Temporal lobe (tissue), 2 donors: ENCODE measurements around a stretch of chr16.

- RAMPAGE, long total RNA, result no peak
These were observed 8.4 kb downstream of the CMIP start for GRCh38 chr16:81452958-81453460.

DNA sequence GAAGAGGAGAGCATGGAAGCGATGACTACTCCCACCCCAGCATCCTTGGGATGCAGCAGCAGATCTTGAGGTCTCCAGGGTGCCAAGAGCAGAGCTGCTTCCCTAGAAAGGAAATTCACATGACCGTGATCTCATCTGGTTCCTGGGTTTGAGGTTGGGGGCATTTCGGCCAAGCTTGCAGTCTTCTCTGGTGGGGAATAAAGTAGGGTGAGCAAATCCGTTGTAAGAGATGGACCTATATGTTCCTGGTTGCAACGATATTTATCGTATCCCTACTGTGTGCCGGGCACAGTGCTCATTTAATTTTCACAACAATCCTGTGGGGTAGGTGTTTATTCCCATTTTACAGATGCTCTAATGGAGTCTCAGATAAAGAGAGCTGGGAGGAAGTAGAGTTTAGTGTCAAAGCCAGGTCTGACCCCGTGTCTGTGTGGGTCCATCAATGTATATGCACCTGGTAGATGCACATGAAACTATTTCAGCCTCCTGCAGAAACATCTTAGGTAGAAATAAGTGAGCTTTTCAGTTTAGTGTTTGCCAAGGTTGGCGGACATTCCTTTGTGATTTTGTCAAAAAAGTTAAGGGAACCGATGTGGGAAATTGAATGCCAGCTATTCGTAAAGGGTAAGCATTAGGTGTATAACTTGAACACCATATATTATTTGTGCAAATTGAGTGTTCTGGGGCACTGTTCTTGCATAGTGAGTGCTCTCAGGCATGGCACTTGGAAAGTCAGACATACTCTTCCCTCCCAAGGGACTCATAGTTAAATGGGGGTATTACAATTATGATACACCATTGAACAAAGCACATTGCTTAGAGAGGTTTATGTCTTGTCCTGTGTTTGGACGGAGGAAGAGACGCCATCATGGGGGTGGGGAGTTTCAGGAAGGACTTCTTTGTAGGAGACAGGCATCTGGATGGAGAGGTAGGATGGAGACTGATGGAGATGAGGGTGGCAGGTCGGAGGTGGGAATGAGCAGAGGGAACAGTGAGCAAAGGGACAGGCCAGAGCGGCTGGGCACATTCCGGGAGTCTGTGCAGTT lies 9.7 kb downstream of the CMIP start:
- RAMPAGE, long total RNA, result no peak

GRCh38 chr16:81478676-81479372 lies 34.2 kb downstream of the CMIP start:
- RAMPAGE, long total RNA, result no peak

DNA sequence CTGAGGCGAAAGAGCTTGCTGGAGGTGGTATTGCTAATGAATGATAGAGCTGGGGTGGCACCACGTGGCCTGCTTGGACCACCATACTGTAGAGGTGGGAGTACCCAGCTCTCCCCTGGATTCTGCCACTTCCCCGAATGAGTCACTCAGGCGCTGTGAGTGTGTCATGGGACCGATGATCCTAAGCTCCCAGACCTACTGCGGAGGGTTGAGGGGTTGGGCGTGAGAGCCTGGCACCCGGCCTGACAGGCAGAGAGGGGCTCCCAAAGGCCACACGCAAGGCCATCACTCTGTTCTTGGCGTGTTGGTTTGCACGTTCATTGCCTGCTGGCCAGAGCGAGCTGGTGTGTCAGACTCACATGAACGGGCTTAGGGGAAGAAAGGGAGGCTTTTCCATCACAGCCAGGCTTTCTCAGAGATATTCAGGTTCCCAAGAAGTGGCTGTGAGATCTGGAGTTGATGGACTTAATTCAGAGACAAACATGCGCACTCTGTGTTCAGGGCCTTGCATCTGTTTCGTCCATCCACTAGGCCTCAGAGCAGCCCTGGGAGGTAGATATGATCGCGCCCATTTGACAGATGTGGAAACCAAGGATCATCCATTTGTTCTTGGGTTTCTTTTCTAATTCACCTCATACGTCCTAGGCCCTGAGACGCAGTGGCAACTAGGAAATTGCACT lies 41.3 kb downstream of the CMIP start:
- RAMPAGE, long total RNA, result no peak

DNA sequence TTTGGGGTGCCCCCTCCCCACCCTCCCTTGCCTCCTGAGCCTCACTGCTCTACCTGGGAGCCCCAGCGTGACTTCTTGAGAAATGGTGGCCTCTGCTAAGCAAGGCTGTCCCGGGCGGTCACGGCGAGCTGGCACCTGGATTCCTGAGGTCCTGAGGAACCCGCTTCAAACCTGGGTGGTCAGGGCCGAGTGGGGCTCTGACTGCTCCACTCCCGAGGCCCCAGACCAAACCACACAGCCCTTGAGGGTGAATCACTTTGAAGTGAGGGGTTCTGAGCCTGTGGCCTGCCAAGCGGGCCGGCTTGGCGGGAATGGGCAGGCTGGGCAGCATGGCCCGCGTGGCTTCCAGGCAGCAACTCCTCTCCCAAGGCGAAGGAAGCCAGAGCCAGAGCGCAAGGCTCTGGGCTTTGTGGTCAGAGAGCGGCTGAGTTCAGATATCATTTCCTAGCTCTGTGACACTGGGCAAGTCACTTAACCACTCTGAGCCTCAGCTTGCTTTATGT lies 42.6 kb downstream of the CMIP start:
- RAMPAGE, long total RNA, result no peak

DNA sequence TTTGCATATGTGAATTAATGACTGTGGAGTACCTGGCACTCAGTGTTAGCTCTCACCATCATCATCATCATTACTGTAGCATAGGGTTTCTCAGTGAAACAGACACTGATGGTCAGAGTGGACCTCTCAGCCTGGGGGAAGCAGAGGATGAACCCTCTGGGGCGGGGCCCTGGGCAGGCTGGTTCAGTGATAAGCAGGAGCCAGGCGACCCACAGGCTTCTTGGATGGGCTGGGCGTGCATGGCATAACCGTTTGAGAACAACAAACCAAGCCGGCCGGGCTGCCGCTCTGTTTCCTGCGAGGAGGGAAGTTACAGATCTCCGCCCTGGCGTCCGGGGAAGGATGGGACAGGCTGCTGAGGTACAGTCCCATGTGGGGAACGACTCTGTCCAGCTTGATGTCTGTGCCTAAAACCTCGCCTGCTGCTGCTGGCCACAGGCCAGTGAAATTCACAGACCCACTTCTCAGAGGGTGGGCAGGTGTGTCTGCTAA lies 50.6 kb downstream of the CMIP start:
- RAMPAGE, long total RNA, result no peak

DNA sequence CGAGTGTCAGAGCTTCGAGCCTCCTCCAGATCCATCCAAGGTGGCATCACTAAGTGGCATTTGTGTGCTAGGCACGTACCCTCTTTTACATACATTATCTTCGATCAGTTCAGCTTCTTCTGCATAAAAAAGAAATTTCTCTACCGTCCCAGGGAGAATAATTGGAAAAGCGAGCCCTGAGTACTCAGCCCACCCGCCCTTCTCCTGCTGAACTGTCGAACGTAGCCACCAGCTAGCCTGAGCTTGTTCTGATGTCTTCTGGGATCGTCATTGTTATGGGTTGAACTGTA lies 86.1 kb downstream of the CMIP start:
- RAMPAGE, long total RNA, result no peak

DNA sequence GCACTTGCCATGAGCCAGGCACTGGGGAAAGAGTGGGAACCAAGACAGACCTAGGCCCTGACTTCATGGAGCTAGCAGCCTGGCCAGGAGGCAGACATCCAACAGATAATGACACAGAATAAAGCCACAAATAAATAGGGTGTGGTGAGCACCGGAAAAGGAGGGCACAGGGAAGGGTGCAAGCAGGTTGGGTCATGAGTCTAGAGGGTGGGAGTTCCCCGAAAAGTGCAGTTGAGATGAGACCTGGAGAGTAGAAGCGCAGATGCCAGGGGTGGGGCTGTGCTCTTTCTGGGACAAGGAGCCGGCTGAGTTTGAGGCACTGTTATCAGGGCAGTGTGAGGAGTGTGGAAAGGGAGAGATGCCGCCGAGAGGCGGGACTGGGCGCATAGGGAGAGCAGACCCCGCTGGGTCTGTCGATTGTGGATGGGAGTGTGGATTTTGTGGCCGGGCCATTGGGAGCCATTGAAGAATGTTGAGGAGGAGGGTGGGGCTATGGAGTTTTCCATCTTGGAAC lies 162.1 kb downstream of the CMIP start:
- RAMPAGE, long total RNA, result no peak

DNA sequence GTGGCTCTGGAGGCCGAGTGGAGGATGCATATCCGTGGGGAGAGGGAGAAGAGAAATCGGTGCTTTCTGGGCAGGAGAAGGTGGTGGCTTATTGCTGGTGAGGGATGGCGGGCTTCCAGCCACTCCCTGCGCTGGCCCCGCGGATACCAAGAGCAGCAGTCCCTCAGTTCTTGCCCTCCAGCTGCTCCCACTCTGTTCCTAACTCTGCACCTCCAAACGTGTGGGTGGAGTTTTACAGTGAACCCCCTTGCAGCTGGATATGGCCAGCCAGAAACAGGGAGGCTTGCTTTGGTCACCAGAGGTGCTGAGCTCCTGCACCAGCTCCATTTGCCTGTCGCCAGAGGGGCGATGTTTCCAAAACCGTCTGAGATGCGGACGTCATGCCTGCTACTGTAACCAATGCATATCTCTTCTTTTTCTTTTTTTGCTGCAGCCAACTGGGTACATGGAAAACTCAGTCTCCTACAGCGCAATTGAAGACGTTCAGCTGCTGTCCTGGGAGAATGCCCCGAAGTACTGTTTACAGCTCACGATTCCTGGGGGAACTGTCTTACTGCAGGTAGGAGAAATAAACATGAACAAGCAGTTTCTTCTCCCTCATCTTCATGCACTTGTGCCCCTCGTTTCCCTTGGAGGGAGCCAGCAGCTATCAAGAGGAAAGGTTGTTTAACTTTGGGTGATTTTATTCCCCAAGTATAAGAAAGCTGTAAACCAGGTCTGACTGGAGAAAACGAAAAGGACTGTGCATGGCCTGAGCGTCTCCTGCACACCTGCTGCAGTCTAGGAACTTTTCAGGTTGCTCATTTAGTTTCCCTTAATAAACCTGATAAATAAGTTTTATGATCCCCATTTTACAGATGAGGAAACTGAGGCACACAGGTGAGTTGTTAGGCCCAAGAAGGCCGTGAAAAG lies 162.8 kb downstream of the CMIP start:
- RAMPAGE, long total RNA, result no peak

GRCh38 chr16:81610054-81610960 lies 165.7 kb downstream of the CMIP start:
- RAMPAGE, long total RNA, result no peak

GRCh38 chr16:81638423-81639033 lies 140.6 kb upstream of the PLCG2 start:
- RAMPAGE, long total RNA, result no peak

GRCh38 chr16:81645064-81645910 lies 133.8 kb upstream of the PLCG2 start:
- RAMPAGE, long total RNA, result no peak

DNA sequence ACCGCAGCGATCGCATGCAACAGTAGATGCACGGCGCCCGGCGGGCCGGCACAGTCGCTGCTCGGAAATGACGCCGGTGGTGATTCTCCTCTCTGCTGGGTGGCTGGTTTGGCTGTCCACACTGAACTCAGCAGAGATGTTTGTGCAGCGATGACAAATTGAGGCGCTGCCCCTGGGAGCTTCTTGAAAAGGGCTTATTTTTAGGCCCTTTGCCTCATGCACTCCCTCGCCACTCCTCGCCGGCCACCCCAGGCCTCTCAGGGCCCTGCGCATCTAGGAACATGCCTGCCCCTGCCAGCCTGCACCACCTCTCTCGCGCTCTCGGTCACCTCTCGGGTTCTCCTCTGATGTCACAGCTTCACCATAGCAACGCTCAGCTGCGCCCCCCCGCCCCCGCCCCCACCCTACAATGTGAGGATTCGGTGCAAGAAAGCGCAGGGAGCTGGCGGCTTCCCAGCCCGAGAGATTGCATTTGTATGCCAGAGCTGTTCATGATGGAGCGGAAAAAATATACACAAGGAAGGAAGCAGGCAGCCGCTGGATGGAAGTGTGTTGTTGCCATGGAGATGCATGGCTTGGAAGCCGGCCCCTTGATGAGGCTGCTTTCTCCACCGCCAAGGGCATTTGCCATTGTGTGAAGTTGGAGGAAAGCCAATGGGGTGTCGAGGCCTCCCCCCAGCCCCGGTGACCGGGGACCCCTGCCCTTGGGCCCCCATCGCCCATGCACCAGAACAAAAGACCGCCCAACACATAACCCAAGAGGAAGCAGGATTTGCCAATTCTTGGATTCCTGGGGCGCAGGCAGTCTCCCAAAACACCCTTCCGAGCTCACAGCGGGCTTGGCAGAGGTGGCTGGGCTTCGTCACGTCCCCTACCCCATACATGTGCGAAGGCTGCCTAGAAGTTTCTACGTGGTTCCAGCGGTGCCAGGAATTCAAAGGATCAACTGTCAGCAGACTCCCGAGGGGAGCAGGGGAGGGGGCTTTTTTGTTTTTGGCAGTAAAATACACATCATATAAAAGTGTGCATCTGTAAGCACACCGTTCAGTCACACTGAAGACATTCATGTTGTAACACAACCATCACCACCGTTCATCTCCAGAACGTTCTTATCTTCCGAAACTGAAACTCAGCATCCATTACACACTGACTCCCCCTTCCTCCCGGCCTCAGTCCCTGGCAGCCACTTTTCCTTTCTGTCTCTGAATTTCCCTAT lies 81.1 kb upstream of the PLCG2 start:
- RAMPAGE, long total RNA, result no peak

DNA sequence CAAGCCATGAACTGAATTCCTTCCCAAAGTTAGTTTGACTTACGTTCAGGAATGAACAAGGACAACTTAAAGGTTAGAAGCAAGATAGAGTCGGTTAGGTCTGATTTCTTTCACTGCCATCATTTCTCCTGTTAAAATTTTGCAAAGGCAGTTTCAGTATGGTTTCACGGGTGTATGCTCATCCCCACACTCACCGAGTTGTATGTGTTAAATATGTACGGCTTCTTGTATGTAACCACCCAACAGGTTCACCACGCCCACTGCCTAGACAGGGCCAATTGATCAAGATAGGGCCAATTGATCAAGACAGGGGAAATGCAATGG lies 62.7 kb upstream of the PLCG2 start:
- RAMPAGE, long total RNA, result no peak

DNA sequence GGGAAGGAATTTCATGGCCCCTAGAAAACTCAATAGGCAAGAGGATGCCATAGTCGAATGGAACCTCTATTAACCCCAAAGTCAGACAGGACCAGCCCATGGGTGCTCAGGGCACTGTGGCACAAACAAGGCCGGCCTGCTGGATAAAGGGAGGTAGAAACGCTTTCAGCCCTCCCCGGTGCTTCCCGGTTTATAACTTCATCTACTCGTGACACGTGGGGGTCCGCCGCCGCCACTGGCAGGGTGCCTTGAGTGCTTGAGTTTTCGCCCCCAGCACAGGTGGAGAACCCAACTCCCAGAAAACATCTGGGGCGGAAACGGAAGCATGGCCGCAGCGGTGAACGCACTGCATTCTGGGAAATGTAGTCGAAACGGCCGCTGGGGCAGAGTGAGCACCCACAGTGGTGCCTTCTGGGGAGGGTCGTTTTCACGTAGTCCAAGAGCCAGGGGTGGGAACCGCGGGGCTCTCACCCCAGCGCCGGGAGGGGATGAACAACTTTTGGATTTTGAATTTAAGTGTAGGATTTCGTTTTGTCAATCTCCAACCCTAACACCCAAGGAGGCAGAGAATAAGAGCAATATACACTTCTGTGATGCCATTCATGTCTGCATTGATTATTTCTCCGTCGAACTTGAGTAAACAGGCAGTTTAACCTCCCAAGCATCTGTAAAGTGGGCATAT lies 32.9 kb upstream of the PLCG2 start:
- RAMPAGE, long total RNA, result no peak

GRCh38 chr16:82628712-82629349 lies 2.1 kb downstream of the CDH13 start:
- RAMPAGE, long total RNA, result no peak

- RAMPAGE, long total RNA, result no peak
These were observed 157.3 kb downstream of the CDH13 start for GRCh38 chr16:82783788-82784661.

DNA sequence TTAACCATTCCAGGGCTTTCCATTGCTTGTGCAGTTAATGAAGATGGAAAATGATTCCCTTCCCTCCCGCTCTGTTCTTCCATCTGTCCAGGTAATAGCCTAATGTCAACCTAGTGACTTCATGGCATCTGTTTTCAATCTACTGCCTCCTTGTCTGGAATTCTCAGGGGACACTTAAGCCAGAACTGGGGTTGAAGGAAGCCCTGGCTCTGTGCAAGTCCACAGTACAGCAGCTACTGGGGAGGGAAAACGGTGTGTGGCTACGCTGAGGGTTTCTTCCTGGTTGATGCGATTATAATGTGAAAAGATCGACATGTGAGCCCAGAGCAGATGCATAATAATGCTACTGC lies 206.8 kb downstream of the CDH13 start:
- RAMPAGE, long total RNA, result no peak

DNA sequence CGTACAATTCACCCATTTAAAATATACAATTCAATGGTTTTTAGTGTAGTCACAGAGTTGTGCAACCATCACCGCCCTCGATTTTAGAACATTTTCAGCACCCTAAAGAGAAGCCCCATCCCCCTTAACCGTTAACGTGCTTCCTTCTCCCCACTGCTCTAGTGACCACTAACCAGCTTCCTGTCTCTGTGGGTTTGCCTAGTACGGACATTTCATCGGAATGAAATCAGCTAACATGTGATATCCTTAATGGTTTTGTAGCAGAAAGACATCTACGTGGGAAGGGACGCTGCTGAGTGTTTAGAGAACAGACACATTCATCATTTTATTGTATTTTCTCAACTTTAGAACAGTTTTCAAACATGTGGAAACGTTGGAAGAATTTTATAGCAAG lies 80.7 kb upstream of the HSBP1 start:
- RAMPAGE, long total RNA, result no peak

GRCh38 chr16:83933466-83934167 lies 19.4 kb upstream of the OSGIN1 start:
- RAMPAGE, long total RNA, result no peak